Omental fat pad (tissue), 4 donors: ENCODE results near the gene PDCD1.

GRCh38 chr2:241801818-241802376 lies 7.1 kb upstream of the NEU4 start:
- PRO-cap, result no peak
- RAMPAGE, long total RNA, 4 experiments, result no peak in any of the 4 experiments

DNA sequence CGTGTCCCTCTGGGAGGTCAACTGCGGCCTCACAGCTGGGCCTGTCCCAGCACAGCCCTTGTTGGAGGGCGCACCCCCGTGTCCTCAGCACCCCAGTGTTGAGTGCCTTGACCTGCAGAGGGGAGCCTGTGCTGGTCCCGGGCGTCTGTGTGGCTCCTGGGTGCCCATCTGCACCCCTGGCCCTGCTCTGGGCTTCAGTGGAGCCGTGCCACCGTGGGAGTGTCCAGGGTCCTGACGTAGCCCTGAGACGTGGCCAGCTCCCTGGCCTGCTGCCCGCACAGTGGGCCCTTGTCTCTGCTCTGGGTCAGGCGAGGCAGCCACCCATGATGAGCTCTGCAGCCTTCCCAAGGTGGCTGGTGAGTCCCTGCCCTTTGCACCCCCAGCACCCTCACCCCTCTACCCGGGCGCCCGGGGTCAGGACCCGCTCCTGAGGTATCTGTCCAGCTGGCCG lies 2.1 kb downstream of the NEU4 start:
- PRO-cap, result no peak
- RAMPAGE, long total RNA, 4 experiments, result no peak in any of the 4 experiments

- PRO-cap, result no peak
- RAMPAGE, long total RNA, 4 experiments, result no peak in any of the 4 experiments
These were observed 14.7 kb downstream of the PDCD1 start for GRCh38 chr2:241843735-241844692.

GRCh38 chr2:241858740-241859283 lies at the start of gene PDCD1:
TSS of gene PDCD1 (minus strand) at chr2:241858894.
- PRO-cap, result no peak
- RAMPAGE, long total RNA, 4 experiments, result no peak in any of the 4 experiments

DNA sequence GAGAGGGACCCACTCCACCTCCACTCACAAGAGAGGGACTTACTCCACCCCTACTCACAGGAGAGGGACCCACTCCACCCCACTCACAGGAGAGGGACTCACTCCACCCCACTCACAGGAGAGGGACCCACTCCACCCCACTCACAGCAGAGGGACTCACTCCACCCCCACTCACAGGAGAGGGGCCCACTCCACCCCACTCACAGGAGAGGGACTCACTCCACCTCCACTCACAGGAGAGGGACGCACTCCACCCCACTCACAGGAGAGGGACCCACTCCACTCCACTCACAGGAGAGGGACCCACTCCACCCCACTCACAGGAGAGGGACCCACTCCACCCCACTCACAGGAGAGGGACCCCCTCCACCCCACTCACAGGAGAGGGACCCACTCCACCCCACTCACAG lies 28.3 kb upstream of the FAM240C start:
- PRO-cap, result no peak
- RAMPAGE, long total RNA, 4 experiments, result no peak in any of the 4 experiments